WTC11 (cell line): ENCODE measurements around the genes OR6S1 and NDRG2.

- PRO-cap = no peak
Measured at GRCh38 chr14:20270707-20270990, 31.6 kb downstream of the OR11H4 start.

DNA sequence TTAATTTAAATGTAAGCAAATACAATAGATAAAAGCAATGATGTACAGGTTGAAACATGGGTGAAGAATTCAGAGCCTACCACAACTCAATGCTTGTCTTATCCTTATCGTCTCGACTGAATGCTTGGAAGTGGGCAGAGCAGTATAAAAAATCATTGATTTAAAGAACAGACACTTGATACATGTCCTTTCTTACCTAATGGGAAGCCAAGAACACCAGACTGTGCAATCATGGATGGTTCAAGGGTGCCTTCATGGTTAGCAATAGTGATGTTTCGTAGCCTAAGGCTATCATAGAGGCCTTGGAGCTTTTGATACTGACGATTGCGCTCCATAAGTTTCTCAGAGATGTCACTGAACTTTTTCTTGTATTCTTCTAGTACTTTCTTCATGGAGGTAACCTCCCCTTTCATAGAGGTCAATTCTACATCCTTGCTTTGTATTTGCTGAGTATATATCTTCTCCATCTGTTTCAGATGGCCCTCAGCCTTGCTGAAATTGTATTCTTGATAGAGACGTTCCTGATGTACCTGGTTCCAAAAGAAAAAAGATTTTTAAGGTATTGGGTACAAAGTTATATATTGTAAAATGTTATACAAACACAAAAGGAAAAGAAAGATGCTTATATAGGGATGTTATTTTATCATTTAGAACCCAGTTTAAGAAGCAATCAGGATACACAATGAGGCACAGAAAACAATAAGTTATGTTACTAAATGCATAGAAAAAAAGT, 7.7 kb upstream of the TTC5 start:
- PRO-cap = no peak

- PRO-cap = no peak
Measured at GRCh38 chr14:20326239-20326751, 6.8 kb downstream of the CCNB1IP1 start.

DNA sequence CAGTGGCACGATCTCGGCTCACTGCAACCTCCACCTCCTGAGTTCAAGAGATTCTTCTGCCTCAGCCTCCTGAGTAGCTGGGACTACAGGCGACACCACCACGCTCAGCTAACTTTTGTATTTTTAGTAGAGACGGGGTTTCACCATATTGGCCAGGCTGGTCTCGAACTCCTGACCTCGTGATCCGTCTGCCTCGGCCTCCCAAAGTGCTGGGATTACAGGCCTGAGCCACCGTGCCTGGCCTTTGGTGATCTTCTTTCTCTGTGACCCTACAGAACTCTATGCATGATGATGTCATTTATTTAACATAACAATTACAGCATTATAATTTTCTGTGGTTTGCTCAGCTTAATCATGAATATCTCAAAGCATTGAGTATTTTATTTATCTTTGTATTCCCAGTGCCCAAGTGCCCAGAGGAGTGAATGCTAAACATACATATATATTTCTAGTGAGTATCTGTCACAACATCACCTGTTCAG, 1.8 kb downstream of the OSGEP start:
- PRO-cap = unidirectional peak, minus-strand start at position 246 of the sequence

DNA sequence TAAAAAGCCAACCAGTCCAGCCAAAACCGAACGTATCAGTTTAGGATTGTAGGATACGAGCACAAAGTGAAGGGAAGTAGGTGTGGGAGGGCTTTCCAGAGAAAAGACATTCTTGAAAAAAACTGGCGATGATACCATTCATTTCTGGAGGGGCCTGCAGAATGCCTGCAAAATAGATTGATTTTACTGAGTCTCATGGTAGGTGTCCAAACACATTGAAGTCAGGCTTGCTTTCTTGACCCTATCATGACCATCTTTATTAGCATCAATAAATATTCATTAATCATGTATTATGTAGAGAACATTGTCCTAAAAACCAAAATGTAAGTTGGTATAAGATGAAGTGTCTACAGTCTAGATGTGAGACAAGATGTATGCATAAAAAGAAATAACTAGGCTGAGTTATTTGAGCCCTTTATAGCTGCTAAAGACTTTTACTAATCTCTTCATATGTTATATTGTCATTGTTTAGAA, 10.1 kb downstream of the PNP start:
- PRO-cap = no peak

- PRO-cap = no peak
Measured at GRCh38 chr14:20631901-20632704, 9.4 kb downstream of the OR6S1 start.

DNA sequence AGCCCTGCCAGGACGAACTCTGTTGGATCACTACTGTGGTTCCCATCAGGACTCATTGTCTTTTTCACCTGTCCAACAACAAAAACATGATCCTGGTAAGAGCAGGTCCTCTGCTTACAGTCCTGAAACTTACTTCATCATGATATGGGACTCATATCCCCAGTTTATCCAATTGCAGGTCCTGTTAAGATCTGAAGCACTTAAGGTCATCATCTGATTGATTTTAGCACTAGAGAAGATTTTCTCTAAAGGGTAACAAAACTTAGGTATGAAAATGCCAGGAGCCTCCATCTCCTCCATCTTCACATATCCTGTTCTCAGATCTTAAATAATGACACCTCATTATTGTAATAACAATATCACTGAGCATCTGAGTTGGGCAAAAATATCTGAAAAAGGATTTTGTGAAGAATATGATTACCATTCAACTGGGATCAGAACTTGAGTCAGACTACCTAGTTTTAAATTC, at the start of gene OR6S1:
OR6S1 (minus strand) TSS at position 56 of the 469 bp plus-strand sequence.
- PRO-cap = no peak

DNA sequence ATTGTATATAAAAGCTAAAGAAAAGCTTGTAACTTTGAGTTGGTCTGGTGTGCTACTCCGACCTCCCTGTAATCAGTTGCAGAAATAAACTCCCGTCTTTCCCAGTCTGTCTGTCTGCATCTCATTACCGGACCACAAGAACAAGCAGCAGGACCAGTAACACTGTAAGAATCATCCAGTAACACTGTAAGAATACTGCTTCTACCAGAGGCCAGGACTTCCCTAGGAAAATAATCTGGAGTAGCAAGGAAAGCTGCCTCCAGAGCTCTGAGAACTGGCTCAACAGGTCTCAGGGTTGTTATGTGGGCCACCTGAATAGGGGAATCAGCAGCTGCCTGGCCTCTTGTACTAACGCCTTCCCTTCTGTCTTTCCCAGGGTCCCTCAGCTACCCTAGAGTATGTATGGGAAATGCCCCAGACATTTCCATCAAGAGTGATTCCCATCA, 1.0 kb upstream of the SLC39A2 start:
- PRO-cap = no peak

DNA sequence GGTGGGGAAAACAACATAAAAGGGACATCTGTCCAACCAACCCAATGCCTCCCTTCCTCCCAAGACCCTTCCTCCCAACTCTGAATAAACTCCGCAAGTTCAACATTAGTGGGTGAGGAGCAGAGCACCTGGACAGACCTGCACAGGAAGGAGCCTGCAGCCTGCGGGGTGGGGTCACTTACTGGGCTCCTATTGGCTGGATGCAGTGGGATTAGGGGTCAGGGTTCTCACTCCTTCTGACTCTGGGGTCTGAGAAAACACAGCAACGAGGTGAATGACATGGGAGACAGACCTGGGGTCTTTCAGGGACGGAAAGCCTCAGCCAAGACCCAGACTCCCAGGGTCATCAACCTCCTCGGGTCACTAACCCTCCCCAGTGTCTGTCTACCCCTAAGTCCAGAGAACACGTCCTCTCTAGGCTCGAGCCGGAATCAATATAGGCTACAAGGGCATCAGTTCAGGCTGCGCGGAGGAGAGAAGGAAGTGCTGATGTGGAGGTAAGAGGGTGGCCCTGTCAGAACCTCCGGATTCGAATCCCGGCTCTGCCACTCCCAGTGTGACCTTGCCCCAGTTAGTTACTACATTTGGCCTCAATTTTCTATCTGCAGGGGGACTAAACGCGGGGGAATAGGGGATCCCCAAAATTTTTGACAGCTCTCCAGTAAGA, 880 bp downstream of the NDRG2 start:
- PRO-cap = no peak

GRCh38 chr14:21024515-21025135, at the start of gene NDRG2:
Gene NDRG2 (minus strand): TSS chr14:21025061.
- PRO-cap = no peak

DNA sequence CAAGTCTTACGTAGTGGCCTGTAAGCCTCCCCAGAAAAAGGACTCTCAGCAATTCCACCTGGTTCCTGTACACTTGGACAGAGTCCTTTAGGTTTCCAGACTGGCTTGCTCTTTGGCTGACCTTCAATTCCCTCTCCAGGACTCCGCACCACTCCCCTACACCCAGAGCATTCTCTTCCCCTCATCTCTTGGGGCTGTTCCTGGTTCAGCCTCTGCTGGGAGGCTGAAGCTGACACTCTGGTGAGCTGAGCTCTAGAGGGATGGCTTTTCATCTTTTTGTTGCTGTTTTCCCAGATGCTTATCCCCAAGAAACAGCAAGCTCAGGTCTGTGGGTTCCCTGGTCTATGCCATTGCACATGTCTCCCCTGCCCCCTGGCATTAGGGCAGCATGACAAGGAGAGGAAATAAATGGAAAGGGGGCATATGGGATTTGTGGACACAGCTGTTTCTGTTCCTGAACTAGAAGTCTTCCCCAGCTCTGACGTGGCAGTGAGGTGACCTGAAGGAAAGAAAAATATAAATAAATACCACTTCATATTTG, 1.3 kb downstream of the RNASE7 start:
- PRO-cap = no peak

DNA sequence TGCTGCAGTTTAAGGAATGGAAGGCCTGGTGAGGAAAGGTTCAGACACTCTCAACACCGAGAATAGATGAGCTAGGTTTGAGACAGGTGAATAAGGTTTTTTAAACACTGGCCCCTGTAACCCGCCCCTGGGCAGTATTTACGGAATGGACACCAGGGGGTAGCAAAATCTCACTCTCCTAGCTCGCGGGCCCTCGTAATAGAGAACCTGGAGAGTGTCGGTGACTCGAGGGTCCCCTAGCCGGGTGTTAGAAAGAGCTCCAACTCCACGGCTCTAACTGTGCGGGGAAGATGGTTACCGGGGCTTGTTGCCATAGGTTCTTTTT, 1.7 kb upstream of the ARHGEF40 start:
- PRO-cap = no peak

DNA sequence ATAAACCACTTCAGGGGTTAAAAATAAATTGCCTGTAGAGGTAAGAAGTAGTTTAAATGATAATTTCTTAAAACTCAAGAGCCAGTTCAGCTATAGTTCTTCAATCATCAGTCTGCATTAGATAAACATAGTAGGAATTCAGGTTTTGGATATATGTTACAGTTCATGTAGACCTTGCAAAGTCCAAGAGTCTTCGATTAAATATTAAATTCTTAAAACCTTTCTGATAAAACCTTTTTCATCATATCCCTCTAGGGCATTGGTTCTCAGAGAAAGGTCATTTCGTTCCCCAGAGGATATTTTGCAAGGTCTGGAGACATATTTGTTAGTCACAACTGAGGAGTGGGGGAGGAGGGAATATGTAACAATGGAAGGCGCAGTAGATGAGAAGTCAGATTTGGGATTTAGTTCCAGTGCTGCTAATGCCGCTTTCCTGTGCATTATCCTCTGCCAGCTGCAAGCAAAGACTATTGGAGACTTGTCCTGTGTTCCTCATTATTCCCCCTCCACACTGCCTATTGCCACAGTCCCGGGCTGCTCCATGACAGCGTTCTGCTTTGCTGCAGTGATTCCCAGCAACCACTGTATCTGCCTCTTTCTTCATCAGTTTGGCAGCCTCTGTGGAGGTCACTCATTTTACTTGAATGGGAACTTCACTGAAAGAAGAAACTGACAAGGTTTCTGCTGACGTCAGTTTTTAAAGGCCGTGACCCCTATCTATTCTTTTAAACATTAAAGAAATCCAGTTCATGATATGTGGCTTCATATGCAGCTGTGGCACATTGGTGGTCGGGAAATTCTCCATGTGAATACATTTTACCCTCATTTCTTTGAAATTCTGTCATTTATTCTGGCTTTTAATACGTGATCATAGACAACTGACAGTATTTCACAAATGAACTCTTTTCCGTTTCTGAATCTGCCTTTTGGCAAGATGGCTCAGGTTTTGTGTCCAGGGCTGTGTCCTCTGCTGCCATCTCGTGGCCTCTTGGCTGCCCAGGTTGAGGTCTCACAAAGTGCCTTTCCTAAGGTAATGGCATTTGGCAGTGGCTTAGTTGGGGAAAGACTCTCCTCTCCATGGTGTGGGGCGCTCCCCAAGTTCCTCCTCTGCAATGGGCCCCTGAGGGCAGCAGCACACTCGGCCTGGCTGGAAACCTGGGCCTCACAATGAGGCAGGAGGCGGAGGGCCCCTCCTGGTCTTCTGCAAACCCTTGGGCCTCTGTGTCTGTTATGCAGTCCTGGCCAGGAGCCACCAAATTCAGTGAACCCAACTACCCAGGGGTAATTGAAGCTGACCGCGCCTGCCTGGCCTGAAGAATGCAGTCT, 5.7 kb downstream of the TMEM253 start:
- PRO-cap = no peak

GRCh38 chr14:21200379-21201276, 44.8 kb upstream of the OR5AU1 start:
- PRO-cap = no peak

DNA sequence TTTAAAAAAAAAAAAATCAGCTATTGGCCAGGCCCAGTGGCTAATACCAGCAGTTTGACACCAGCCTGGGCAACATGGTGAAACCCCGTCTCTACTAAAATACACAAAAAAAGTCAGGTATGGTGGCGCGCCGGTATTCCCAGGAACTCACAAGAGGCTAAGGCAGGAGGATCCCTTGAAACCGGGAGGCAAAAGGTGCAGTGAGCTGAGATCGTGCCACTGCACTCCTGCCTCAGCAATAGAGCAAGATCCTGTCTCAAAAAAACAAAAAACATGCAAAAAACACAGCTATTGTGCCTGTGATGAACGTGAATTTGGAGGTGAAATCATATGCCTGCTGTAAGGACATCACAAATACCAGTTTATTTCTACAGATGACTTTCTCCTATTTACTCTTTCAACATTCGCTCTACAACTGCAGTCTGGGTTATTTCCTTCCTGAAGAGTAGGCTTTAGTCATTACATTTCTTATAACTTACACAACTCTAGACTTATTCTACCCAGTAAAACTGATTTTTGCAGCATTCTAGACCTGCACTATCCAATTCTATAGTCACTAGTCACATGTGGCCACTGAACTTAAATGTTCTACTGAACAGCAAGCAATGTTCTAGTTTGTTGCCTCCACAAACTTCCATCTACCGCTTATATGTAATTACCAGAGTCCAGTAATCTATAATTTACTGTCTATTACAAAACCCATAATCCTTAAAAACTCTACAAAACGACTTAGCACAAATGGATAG, 48.2 kb downstream of the HNRNPC start:
- PRO-cap = no peak

- PRO-cap = no peak
Measured at GRCh38 chr14:21240899-21241428, 28.3 kb downstream of the HNRNPC start.

DNA sequence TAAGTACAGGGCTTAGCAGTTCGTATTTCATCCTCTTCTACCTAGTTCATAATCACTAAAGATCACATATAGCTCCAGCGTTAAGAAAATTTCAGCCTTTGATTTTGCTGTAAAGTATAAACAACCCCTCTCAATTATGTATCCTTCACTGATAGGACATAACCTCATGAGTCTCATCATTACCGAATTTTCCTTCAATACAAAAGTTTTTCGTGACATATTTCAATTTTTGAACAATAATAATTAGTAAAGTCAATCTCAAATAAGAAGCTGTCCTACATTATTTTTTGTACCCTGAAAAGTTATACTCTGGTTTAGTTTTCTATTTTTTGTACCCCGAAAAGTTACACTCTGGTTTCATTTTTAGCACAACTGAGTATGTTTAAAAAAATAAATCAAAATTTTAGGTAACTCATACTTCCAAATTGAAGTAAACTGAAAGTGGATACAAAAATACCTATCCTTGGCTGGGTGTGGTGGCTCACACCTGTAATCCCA, 22.0 kb downstream of the HNRNPC start:
- PRO-cap = no peak

GRCh38 chr14:21254820-21255322, 14.4 kb downstream of the HNRNPC start:
- PRO-cap = no peak

DNA sequence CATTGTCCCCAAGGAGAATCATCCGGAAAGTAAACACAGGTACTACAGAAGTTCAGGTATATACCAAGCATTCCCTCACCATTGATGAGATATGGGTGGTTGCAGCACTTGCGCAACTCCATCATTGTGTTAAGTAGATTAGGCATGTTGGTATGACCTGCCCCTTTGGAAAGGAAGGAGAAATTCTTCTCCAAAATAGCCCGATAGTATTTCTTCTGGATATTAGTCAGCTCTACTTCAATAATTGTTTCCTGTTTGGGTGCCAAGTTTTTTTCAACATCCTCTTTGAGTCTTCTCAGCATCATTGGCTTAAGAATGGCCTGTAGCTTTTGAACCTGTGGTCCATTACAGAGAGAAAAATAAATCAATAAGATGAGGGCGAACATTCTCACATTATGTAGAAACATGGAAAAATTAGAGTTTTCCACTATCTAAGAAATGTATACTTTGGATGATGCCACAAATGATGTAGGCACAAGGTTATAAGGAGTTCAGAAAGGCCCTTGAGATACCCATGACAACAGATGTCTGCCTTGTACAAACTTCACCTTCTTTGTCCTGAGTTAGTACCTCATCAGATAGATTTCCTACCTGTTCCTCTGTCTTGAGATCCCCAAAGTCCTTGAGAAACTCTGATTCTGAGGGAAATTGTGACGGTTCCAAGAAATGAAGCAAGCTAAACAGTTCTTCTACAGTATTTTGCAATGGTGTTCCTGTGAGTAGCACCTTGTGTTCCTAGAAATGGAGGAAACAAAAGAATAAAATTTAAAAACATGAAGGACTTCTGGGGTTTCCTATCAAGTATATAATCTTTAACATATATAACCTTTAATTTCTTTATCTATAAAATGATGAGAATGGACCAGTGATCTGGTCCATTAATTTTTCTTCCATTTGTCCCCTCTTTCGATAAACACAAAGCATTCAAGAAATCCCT, 21.6 kb upstream of the SUPT16H start:
- PRO-cap = no peak

- PRO-cap = no peak
Measured at GRCh38 chr14:21430727-21431789, 24.9 kb downstream of the CHD8 start.